ENCODE measurements around a stretch of chr4.

DNA sequence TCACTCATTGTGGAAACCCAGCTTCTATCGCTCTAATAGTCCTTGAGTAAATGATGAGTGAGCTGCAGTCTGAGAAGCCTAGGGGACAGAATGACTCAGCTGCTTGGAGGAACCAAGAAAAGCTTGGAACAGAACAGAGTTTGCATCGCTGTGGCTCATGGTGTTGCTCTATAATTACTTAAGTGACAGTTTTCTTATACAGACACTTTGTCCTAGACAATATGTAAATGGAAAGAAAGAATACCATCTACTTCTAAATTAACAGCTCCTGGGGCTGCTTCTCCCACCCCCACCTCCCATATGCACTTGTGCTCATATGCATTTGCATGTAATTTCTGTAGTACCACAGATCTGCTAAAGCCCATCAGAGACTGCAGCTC, 156.9 kb downstream of the SLIT2 start:
- RRBS: no CpG with 5 or more reads among the region's 2 CpGs

DNA sequence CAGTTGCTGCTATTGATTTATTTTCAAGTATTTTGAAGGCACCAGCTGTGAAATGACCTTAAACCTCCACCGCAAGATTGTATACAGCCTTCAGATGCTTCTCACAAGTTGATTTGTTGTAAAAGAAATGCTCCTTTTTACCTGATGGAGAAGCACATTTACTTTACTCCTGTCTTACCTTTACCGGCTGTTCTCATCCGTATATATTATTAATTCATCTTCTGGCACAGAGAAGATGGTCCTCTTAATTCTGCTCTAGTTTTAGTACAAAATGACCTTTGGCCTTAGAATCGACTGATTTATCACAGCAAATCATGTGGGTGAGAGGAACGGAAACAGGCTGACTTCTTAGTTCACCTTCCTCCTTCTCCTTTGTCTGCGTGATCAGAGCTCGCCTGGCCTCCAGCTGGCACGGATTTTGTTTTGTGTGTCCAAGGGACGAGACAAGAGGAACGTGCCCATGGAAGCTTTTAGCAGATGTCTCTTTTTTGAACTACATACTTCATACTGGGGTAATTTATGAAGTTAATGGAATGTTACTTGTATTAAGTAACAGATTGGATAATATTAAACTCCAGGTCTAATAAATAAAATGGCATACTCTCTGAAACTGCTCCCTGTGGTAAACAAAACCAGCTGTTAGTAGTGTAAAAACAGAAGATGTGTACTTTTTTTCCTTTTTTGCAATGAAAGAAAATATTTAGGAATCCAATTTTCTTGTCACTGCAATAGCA, 82.3 kb upstream of the PACRGL start:
- RRBS: no CpG with 5 or more reads among the region's 10 CpGs

GRCh38 chr4:21719876-21720354, 228.7 kb downstream of the KCNIP4 start:
- RRBS: no CpG with 5 or more reads among the region's 2 CpGs

- RRBS: 26% methylated on average over 3 of the region's 10 CpGs
These were observed 277.8 kb downstream of the ADGRA3 start for GRCh38 chr4:22237852-22238635.

- RRBS: no CpG with 5 or more reads among the region's 5 CpGs
These were observed 120.4 kb downstream of the ADGRA3 start for GRCh38 chr4:22395263-22396006.

DNA sequence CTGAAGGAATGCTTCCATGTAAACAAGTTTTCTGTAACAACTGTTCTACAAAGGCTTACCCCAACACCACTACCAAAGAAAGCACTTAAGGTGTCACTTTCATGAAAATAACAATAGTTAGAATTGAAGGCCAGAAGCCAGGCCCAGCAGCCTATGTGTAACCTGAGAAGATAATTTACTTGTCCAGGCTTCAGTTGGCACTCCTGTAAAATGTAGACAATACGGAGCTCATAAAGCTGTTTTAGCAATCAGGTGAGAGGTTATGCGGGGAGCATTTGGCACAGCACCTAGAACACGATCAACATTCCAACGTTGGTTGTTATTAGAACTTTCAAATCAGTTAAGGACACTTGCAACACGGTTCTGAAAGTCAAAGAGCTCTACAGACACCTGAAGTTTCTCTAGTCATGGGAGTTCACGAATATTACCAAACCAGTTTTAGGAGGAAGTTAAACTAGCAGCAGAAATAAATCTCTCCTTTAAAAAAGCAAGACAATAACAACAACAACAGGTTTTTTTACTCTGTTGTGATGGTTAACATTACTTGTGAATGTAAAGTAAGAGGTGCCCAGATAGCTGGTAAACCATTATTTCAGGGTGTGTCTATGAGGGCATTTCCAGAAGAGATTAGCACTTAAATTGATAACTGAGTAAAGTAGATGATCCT, 15.6 kb downstream of the ADGRA3 start:
- RRBS: no CpG with 5 or more reads among the region's 6 CpGs

GRCh38 chr4:22692450-22693258, 176.8 kb upstream of the ADGRA3 start:
- RRBS: no CpG with 5 or more reads among the region's 2 CpGs

DNA sequence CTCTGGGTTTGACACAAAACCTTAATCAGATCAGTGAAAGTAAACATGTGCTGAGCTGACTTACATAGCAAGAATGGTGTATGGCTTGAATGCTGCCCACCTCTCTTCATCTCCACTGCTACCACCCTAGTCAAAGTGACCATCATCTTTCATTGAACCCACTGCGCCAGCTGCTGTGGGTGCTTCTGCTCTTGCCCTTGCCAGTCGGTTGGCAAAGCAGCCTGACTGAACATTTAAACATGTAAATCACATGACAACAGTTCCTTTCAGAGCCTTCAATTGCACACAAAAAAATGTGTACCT, 360.2 kb upstream of the ADGRA3 start:
- RRBS: no CpG with 5 or more reads among the region's 2 CpGs

DNA sequence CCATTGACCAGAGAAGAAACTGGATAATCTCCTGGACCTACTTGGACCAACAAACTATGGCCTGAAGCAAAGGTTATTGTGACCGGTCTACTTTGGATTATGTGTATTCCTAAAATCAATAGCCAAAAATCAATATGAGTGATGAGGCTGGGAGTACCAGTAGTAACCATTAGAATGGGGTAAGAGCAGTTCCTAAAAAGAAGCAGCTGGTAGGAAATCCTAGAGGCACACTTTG, 249.3 kb downstream of the PPARGC1A start:
- RRBS: no CpG with 5 or more reads among the region's 1 CpG

DNA sequence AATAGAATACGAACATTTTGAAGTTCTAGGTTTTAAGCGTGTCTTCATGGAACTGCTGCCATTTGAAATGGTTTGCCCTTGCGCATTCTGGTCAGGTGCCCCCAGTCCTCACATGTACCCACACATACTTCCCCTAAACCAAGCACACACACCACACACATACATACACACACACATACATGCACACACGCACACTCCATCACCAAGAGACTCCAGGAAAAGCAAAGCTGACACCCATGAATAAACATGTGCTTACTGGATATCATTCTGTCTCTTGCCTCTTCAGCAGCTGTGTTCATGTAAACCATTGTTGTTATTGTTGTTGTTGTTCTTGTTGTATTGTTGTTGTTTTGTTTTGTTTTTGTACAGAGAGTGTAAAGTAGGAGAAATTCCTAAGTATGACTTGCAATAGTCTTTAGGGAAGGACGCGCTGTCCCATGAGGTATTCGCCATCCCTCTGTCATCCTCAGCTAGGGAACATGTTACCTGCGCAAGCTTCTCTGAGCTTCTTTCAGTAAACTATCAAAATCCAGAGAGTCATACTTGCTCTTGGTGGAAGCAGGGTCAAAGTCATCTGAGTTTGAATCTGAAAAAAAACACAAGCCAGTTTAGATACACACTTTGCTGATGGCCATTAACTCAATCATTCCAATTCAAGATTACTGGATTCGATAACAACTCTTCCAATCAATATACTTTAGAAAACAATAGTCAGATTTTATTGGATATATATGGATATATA, 94.3 kb downstream of the PPARGC1A start:
- RRBS: no CpG with 5 or more reads among the region's 9 CpGs

- RRBS: no CpG with 5 or more reads among the region's 27 CpGs
These were observed 999 bp downstream of the PPARGC1A start for GRCh38 chr4:23888584-23889511.

- RRBS: no CpG with 5 or more reads among the region's 8 CpGs
These were observed 14.2 kb upstream of the PPARGC1A start for GRCh38 chr4:23903888-23904673.

- RRBS: no CpG with 5 or more reads among the region's 9 CpGs
These were observed 118.1 kb upstream of the PPARGC1A start for GRCh38 chr4:24007873-24008382.

DNA sequence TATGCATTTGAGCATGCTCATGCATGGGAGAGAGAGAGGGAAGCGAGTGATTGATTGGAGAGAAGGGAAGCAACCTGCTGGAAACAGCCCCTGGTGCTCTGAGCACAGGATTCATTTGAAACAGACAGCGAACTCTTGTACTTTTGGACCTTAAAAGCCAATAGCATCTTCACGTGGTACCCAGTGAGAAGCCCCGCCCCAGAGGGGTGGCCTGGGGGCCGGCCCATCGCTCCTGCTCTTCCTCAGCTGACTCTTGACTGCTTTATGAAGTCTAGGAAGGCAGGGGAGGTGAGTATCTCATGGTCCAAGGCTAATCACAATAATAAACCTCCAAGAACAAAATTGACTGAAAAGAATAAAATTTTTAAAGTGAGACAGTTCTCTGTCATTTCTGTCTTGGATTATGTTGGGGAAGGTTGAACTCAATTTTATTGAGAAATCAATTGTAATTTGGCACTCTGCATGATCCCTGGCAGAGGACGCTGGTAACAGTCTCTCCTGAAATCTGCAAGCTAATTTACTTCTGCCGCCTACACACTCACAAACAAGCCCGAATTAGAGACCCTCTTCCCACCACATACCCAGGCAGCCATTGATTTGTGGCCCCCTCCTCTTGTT, 168.2 kb upstream of the PPARGC1A start:
- RRBS: no CpG with 5 or more reads among the region's 9 CpGs

- RRBS: 1% methylated on average over 24 of the region's 61 CpGs
These were observed 701 bp downstream of the DHX15 start for GRCh38 chr4:24583397-24584308.

DNA sequence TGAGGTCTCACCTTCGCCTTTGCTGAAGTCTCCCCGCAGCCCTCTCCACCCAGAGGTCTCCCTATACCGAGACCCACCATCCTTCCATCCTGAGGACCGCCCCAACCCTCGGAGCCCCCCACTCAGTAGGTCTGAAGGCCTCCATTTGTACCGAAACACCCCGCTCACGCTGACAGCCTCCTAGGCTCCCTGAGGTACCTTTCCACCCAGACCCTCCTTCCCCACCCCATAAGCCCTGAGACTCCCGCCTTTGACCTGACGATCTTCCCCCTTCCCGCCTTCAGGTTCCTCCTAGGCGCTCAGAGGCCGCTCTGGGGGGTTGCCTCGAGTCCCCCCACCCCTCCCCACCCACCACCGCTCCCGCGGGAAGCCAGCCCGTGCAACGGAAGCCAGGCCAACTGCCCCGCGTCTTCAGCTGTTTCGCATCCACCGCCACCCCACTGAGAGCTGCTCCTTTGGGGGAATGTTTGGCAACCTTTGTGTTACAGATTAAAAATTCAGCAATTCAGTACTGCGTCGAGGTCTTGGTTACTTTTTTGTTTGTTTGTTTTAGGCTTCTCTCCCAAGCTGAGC, 5.0 kb downstream of the SOD3 start:
- RRBS: no CpG with 5 or more reads among the region's 25 CpGs

- RRBS: no CpG with 5 or more reads among the region's 4 CpGs
These were observed 18.6 kb upstream of the SEPSECS start for GRCh38 chr4:25178627-25179537.

- RRBS: no CpG with 5 or more reads among the region's 3 CpGs
These were observed 18.9 kb downstream of the ZCCHC4 start for GRCh38 chr4:25331498-25331789.

DNA sequence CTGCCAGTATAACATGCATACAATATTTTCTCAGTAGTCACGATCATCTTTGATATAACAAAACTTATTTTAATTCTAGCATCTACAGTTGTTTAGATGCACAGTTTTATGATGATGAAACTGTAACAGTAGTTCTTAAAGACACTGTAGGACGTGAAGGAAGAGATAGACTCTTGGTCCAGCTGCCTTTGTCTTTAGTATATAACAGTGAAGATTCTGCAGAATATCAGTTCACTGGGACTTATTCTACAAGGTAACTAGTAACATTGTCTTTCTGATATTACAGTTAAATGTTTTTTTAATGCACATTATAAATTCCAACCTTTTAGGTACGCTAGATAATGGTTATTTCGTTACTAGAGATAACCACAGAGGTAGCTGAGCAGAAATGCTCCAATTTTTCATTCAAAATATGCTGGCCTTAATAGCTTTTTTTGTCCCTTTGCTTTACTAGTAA, 39.3 kb downstream of the ANAPC4 start:
- RRBS: no CpG with 5 or more reads among the region's 4 CpGs

- RRBS: no CpG with 5 or more reads among the region's 7 CpGs
These were observed 42.7 kb downstream of the SEL1L3 start for GRCh38 chr4:25820036-25820497.

Measured in AG08470 (cell line).